HT-29 (cell line): ENCODE measurements around the gene UBC.

GRCh38 chr12:123933319-123933845 is 39.2 kb downstream of the CCDC92 start:
- RAMPAGE, long total RNA: no peak

- RAMPAGE, long total RNA: no peak
Observed at GRCh38 chr12:124194938-124195708, 99.8 kb upstream of the RFLNA start.

- RAMPAGE, long total RNA: no peak
Observed at GRCh38 chr12:124300094-124300525, 5.2 kb downstream of the RFLNA start.

DNA sequence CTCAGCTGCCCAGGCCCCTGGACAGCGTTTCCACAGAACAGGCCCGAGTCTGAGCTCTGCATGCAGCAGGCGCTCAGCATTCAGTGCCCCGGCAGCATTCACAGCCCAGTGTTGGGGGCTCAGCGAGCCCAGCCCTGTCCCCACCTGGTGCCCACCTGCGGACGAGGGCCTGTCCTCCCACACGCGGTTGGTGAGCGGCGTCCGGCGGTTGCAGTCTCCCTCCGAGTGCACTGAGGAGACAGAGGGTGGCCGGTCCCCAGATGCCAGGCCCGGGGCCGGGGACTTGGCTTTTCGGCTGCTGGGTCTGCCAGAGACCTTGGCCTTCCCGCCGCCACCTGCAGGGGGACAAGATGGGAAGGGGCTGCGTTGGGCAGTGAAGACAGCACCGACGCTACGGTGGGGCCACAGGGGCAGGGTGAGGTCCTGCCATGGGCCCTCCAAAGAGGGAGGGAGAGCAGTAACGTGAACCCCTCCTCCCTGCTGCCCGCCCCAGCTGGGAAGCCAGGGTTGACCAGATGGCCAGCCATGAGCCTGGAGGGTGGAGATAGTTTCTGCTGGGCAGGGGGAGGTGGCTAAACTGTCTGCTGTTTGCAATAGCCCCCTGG is 31.2 kb downstream of the RFLNA start:
- RAMPAGE, long total RNA: no peak

DNA sequence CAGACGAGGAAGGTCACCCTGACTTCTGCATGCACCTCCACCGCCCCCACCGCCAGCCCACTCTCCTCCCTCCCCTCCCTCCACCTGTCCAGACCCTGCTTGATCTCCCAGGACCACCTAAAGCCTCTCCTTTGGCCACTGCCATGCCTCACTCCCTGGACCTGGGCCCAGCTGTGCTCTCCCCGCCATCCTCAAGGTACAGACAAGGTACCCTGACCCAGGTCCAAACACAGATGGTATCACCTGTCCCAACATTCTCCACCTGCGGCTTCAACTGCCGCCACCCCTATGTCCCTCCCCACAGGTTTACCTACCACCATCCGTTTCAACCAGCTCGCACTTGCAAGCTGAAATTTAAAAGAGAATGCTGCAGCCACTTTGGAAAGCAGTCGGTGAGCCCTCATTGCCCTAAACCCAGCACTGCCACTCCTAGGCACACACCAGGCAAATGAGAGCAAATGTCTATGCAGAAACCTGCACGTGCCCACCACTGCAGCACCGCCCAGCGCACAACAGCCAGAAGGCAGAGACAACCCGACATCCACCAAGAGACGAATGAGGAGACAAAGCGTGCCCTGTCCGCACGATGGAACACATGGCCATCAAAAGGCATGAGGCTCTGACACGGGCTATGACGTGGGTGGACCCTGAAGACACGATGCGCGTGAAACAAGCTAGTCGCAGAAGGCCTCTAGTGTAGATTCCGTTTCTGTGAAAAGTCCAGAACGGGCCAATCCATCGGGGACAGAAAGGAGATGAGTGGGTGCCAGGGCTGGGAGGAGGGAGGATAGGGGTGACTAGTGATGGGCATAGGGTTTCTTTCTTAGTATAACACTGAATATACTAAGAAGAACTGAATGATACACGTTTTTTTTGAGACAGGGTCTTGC is 71.0 kb downstream of the RFLNA start:
- RAMPAGE, long total RNA: no peak

GRCh38 chr12:124440451-124441195 is 126.8 kb downstream of the NCOR2 start:
- RAMPAGE, long total RNA: no peak

DNA sequence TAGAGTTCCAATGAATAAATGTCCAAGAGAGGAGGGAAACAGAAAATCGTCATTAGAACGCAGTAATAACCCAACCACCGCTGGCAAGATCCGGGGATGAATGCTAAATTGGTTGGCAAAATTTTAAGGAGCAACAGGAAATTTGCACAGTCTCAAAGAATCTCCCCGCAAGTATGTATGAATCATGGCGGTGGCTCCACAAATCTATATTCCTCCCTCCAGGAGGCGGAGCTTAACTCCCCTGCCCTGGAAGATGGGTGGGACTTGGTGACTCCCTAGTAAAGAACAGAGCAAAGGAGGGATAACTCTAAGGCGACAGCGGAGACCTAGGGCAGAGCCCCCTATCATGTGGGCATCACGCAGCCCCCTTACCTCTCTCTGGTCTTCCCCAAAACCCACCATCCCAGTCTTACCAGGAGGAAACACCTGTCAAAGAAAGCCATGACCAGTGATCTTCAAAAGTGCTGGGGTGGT is 125.9 kb downstream of the NCOR2 start:
- RAMPAGE, long total RNA: no peak

- RAMPAGE, long total RNA: no peak
Observed at GRCh38 chr12:124467053-124467378, 100.4 kb downstream of the NCOR2 start.

DNA sequence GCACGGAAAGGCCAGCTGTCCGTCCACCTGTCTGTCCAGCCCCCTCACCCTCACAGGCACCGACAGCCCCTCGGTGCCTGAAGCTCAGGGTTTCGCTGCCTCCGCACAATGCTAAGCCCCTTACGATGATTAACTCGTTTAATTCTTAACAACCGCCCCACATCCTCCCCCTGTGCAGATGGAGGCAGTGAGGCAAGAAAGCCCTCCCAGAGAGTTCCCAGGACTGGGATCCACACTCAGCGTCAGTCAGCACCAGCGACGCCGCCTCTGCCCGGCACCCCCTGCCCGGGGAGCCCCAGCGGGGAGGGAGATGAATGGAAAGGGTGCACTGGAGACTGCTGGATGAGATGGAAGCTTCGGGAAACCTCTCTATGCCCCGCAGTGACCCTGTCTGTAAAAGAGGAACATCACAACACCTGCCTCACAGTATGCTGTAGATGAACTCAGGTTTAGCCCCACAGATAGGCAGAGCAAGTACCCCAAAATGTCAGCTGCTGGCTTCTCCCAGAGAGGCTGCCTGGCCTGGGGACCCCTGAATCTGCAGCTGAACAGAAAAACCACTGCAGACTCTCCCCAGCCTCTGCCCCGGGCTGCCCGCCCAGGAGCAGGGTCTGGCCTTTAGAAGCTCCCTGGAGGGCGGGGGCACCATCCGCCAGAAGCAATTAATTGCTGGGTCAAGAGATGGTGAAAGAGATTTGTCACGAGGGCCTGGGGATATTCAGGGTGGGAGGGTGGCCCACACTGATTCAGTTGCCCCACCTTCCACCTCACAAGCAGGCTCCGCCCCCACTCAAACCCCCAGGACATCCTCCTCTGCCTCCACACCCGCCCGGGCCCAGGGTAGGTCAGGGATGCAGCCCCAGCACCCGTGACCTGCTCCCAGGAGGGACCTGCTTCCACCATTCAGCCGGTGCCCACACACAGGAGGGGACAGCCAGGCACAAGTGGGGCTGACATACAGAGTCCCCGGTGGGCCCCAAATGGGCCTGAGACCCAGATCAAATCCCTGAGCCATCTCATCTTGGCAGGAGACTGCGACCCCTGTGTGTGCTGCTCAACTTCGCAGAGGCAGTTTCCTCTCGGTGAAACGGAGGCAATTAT is 23.3 kb downstream of the NCOR2 start:
- RAMPAGE, long total RNA: no peak

DNA sequence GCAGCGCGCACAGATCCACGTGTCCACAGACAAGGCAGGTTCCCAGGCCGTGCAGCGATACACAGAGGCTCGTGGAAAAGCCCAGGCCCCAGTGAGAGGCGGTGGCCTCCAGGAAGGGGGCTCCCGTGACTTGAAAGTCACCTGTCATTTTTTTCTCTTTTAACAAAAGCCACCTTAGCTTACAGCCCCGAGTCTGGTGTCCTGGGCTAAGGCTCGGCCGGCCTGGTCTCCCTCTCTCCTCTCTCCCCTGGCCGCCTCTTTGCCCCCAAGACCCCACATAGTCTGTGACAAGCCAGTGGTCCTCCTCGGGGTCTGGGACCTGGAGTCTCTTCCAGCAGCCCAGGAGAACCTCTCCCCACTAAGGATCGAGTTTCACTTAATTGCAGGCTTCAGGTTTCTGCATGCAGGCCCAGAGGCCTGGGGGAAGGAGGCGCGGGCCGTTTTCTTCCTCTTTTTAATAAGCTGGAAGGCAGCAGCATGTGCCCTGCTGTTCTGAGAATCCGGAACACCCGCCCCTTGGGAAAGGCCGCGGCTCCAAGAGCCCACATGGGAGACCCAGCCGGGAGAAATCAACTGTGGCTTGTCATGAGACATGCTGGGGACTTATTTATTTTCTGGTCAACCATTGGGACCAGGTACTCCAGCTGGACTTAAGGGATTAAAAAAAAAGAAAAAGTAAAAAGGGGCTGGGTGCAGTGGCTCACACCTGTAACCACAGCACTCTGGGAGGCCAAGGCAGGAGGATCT is 15.9 kb downstream of the NCOR2 start:
- RAMPAGE, long total RNA: no peak

GRCh38 chr12:124554191-124555132 is 12.9 kb downstream of the NCOR2 start:
- RAMPAGE, long total RNA: no peak

DNA sequence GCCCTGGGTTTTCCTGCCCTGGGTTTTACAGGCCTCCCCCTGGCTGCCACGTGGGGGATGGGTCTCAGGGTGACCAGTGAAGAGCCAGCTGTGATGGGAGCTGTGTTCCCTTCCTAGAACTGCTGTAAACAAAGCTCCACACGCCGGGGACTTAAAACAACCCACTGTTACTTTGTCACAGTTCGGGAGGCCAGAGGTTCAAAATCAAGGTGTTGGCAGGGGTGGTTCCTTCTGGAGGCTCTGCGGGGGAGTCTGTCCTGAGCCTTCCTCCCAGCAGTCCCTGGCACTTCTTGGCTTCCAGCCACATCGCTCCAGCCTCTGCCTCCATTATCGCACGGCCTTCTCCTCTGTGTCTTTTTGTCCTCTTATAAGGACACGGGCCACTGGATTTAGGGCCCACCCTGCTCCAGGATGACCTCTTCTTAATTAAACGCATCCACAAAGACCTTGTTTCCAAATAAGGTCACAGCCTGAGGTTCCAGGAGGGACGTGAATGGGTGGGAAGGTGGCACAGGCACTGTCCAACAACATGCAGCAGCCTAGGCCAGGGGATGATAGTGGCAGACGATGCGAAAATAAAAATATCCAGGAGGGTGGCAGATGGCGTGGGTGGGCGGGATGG is 10.2 kb downstream of the NCOR2 start:
- RAMPAGE, long total RNA: no peak

DNA sequence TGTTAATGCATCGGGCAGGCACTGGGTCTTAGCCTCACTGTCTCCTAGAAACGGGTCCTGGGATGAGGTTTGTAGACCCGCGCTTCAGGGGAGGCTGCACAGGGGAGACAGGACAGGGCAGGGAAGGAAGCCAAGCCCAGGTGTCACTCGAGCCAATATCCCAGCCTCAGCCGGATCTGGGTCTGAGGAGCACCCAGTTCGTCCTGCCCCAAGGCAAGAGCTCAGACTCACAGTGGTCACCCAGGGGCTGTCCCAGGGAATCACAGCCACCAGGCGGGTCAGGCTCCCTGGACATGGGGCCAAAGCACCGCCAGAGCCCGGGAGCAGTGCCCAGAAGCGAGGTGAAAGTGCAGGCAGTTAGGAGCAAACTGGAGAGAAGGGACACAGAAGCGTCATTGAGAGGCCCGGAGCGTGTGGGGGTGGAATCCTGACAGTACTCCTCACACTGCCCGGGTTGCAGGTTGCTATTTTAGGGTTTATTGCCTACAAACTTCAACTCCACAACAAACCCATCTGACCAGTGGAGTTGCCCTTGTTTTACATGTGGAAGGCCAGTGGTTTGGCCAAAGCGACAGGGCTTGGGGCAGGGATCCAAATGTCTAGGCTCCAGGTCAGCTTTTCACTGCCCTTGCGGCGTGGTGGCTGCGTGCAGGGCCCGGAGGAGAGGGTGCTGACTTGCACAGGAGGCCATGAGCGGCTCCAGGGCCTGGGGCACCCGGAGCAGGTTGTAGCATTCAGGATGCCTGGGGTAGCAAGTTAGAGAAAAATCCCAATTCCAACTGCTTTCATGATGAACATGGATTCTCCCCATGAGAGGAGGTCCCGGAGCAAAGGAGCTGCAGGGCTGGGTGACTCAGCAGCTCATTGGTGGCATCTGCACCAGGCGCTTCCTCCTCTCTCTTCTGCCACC is 112.2 kb upstream of the NCOR2 start:
- RAMPAGE, long total RNA: no peak

DNA sequence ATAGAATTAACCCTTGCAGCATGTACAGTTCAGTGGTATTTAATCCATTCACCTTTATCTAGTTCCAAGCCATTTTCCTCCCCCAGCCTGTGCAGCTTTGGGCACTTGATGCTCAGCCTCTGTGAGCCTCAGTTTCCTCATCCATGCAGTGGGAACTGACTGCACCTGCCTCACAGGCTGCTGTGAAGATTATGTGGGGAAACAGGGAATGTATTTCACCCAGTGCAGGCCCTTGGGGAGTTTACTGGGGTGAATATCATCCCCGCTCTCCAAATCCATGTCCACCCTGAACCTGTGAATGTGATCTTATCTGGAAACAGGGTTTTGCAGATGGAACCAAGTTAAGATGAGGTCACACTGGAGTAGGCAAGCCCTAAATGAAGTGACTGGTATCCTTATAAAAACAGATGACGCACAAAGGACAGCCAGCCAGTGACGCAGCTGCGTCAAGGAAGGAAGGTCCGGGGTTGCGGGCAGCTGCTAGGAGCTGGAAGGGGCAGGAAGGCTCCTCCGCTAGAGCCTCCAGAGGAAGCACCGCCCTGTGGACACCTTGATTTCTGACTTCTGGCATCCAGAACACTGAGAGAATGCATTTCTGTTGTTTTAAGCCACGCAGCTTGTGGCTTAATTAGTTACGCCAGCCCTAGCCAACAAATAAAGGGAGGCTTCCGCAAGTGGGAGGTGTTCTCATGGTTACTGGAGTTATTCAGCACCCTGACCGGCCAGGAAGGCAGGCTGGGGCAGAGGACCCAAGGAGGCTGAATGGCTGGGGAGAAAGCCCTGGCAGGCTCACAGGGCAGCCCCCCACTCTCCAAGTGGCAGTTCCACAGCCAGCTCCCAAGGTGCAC is 127.4 kb upstream of the NCOR2 start:
- RAMPAGE, long total RNA: no peak

DNA sequence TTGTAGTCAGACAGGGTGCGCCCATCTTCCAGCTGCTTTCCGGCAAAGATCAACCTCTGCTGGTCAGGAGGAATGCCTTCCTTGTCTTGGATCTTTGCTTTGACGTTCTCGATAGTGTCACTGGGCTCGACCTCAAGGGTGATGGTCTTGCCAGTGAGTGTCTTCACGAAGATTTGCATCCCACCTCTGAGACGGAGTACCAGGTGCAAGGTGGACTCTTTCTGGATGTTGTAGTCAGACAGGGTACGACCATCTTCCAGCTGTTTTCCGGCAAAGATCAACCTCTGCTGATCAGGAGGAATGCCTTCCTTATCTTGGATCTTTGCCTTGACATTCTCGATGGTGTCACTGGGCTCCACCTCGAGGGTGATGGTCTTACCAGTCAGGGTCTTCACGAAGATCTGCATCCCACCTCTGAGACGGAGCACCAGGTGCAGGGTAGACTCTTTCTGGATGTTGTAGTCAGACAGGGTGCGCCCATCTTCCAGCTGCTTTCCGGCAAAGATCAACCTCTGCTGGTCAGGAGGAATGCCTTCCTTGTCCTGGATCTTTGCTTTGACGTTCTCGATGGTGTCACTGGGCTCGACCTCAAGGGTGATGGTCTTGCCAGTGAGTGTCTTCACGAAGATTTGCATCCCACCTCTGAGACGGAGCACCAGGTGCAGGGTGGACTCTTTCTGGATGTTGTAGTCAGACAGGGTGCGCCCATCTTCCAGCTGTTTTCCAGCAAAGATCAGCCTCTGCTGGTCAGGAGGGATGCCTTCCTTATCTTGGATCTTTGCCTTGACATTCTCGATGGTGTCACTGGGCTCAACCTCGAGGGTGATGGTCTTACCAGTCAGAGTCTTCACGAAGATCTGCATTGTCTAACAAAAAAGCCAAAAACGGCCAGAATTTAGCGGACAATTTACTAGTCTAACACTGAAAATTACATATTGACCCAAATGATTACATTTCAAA is 1.3 kb downstream of the UBC start:
- RAMPAGE, long total RNA: no peak

DNA sequence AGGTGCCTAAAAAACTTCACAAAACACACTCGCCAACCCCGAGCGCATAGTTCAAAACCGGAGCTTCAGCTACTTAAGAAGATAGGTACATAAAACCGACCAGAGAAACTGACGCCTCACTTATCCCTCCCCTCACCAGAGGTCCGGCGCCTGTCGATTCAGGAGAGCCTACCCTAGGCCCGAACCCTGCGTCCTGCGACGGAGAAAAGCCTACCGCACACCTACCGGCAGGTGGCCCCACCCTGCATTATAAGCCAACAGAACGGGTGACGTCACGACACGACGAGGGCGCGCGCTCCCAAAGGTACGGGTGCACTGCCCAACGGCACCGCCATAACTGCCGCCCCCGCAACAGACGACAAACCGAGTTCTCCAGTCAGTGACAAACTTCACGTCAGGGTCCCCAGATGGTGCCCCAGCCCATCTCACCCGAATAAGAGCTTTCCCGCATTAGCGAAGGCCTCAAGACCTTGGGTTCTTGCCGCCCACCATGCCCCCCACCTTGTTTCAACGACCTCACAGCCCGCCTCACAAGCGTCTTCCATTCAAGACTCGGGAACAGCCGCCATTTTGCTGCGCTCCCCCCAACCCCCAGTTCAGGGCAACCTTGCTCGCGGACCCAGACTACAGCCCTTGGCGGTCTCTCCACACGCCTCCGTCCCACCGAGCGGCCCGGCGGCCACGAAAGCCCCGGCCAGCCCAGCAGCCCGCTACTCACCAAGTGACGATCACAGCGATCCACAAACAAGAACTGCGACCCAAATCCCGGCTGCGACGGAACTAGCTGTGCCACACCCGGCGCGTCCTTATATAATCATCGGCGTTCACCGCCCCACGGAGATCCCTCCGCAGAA is at the start of gene UBC:
Gene UBC (minus strand): TSS at position 782 of the 854 bp plus-strand sequence.
- RAMPAGE, long total RNA: start-site peak on the minus strand centred at position 758 of the sequence, 57 bp wide, 37 and 22 reads in 2 replicates

DNA sequence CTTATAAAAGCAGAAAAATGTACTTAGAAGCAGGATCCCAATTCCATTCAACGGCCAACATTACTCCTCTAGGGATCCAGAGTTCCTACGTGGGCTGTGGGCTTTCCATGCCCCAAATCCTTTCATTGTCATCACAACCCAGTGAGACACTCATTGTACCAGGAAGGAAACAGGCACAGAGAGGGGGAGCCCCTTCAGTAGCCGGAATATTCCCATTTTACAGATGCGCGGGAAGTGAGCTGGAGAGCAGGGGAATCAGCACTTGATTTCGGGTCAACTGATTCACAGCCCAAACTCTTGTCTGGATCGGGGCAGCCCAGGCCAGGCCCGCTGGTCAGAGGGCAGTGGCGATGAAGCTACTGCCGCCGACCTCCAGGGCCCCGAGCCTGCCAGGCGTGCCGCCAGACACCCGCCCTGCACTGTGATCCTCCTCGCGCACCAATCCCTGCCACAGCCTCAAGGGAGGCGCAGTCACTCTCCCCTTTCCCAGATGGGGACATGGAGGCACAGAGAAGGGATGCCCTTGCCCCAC is 9.0 kb downstream of the DHX37 start:
- RAMPAGE, long total RNA: no peak

DNA sequence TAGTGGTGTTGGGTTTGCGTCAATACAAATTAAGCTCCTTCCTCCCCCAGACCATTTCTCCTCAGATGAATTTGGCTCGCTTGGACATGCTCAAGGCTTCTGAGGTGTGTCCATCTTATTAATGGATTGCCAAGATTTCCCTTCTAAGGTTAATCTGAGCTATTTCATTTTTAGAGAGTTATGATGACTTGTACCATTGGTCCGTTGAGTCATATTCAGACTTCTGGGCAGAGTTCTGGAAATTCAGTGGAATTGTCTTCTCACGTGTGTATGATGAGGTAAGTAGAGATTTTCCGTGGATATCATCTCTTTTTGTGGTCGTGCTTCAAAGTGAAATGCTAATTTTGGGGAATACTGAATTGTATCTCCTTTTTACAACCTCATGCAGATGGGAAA is 8.5 kb downstream of the AACS start:
- RAMPAGE, long total RNA: no peak

DNA sequence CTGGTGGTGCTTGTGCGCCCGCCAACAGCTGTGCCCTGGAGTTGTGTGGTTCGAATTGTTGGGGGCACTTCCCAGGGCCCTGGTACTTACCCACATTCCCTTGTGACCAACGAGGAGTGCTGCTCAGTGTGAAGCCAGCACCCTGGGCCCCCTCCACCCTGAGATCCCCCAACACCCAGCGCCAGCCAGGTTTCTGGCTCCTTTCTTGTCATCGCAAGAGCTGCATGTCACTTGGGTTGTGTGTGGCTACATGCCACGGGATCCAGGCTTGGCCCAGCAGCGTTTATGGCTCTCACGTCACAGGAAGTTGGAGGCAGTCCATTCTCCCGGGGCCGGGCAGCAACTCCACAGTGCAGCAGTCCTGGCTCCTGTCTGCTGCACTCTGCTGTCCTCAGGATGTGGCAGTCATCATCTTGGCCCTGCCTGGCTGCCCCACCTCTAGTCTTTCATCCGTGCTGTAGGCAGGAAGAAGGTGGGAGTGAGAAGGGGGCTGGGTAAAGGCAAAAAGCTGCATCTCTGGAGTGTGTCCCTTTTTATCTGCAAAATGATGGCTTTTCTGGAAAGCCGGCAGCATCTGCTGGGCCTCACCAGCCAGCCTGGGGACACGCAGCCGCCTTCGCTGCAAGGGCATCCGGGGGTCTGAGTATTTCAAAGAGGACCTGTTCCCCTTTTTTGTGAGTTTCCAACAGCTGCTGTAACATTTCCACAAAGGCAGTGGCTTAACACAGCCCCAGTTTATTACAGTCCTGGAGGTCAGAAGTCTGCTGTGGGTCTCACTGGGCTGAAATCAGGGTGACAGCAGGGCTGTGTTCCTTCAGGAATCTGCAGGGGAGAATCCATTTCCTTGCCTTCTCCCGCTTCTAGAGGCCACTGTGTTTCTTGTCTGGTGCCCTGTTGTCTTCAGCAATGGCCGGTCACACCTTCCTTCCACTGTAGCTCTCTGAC is 42.5 kb upstream of the TMEM132B start:
- RAMPAGE, long total RNA: no peak

GRCh38 chr12:125996293-125996930 is 810.2 kb downstream of the TMEM132B start:
- RAMPAGE, long total RNA: no peak